T-cell (primary cell): ENCODE measurements around a stretch of chr3.

- PRO-cap, 7 experiments: no peak in any of the 7 experiments
Observed at GRCh38 chr3:188158781-188159365, 4.9 kb downstream of the LPP start.

GRCh38 chr3:188183281-188183674, 29.3 kb downstream of the LPP start:
- PRO-cap, 7 experiments: no peak in any of the 7 experiments

DNA sequence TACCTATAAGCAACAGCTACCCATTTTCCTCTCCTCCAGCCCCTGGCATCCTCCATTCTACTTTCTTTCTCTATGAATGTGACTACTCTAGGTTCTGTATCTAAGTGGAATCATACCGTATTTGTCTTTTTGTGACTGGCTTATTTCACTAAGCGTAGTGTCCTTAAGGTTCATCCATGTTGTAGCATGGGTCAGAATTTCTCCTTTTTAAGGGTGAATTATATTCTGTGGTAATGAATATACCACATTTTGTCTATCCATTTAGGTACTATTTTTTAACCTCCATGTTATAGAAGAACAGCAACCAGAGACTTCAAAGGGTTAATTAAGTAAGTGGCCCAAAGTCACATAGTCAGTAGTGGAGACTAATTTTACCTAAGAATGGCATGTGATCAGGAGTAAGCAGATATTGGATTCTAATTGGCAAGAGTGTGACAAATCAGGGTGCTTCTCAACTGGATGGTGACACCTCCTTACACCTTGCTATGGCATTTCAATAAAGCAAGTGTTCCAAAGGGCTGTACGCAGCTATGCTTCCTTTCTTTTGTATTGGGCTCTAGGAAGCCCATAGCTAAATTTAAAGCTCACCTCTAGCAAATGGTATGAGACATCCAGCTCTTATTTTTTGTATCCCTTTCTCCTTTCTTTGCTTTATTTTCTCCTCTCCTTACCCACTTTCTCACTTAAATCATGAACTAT, 61.6 kb downstream of the LPP start:
- PRO-cap, 7 experiments: no peak in any of the 7 experiments

GRCh38 chr3:188248883-188249542, 95.1 kb downstream of the LPP start:
- PRO-cap, 7 experiments: no peak in any of the 7 experiments

GRCh38 chr3:188262687-188263608, 109.0 kb downstream of the LPP start:
- PRO-cap, 7 experiments: no peak in any of the 7 experiments

DNA sequence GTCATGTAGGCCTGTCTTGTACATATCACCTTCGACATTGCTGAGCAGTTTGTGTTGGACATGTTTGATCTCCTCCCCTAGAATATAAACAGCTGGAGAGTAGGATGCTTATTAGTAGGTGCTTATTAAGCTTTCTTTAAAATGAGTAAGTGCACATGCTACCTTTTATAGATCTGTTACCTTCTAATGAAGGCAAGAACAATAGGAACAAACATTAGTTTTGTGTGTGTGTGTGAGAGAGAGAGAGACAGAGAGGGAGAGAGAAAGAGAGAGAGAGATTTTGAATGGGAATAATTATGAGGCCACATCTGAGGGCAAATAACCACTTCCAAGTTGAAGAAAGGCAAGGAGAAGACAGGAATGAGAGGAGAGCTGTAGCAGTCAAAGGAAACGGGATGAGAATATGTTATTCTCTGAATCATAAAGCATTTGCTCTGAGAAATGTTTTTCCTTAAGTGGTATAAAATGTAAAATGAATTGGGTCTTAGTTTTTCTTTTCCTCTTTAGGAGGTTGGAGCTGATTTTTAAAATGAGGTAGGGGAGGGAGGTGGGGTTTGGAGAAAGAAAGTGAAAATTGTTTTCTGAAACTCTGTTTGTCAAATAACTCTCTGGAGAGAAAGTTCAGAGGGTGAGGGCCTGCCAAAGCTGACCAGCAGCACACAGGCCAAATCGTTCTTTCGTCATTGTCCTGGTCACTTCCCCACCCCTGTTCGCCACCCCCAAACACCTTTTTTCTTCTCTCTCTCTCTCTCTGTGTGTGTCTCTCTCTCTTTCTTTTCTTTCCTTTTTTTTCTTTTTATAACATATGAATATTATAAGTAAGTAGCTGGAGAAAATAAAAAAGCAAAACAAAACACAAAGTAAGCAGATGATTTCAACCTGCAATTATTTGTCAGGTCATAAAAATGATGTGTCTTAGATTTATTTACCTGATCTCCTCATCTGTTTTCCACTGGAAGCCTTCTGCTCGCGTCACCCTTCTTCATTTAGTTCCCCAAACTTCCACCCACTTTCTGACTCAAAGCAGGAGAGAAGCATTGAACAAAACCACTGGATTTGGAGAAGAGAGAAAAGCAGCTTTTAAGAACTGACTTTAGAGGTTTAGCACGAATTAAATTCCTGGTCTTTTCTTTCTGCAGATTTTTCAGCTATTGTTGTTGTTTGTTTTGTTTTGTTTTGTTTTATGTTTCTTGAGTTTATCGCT, 110.5 kb downstream of the LPP start:
- PRO-cap, 7 experiments: no peak in any of the 7 experiments

- PRO-cap, 7 experiments: no peak in any of the 7 experiments
Observed at GRCh38 chr3:188265969-188266643, 112.1 kb downstream of the LPP start.

GRCh38 chr3:188343713-188344272, 189.8 kb downstream of the LPP start:
- PRO-cap, 7 experiments: no peak in any of the 7 experiments

- PRO-cap, 7 experiments: no peak in any of the 7 experiments
Observed at GRCh38 chr3:188359682-188359952, 205.7 kb downstream of the LPP start.

DNA sequence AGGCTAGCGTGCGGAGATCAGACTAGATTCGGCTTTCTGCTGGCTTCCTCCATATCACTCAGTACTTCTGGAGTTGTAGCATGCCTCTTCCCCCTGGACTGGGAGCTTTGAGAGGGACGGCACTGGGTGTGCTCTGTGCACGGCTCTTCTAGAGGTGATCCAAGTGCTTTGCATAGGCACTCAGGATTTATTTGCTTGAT, 237.1 kb downstream of the LPP start:
- PRO-cap, 7 experiments: no peak in any of the 7 experiments

GRCh38 chr3:188417016-188417801, 263.3 kb downstream of the LPP start:
- PRO-cap, 7 experiments: no peak in any of the 7 experiments

DNA sequence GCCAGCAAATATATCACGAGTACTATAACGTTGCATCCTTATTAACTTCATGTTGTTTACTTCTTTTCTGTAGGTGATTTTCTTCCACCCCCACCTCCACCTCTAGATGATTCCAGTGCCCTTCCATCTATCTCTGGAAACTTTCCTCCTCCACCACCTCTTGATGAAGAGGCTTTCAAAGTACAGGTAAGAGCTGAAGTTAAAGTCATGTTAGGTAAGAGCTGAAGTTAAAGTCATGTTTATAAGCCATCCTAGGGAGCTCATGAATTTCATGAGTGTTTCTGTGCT, 330.5 kb downstream of the LPP start:
- PRO-cap, 7 experiments: no peak in any of the 7 experiments

GRCh38 chr3:188578614-188579347, 424.8 kb downstream of the LPP start:
- PRO-cap, 7 experiments: no peak in any of the 7 experiments

- PRO-cap, 7 experiments: no peak in any of the 7 experiments
Observed at GRCh38 chr3:188581502-188581684, 427.4 kb downstream of the LPP start.

- PRO-cap, 7 experiments: no peak in any of the 7 experiments
Observed at GRCh38 chr3:188640810-188641547, 487.0 kb downstream of the LPP start.

GRCh38 chr3:188734359-188734932, 437.3 kb upstream of the TPRG1 start:
- PRO-cap, 7 experiments: no peak in any of the 7 experiments

DNA sequence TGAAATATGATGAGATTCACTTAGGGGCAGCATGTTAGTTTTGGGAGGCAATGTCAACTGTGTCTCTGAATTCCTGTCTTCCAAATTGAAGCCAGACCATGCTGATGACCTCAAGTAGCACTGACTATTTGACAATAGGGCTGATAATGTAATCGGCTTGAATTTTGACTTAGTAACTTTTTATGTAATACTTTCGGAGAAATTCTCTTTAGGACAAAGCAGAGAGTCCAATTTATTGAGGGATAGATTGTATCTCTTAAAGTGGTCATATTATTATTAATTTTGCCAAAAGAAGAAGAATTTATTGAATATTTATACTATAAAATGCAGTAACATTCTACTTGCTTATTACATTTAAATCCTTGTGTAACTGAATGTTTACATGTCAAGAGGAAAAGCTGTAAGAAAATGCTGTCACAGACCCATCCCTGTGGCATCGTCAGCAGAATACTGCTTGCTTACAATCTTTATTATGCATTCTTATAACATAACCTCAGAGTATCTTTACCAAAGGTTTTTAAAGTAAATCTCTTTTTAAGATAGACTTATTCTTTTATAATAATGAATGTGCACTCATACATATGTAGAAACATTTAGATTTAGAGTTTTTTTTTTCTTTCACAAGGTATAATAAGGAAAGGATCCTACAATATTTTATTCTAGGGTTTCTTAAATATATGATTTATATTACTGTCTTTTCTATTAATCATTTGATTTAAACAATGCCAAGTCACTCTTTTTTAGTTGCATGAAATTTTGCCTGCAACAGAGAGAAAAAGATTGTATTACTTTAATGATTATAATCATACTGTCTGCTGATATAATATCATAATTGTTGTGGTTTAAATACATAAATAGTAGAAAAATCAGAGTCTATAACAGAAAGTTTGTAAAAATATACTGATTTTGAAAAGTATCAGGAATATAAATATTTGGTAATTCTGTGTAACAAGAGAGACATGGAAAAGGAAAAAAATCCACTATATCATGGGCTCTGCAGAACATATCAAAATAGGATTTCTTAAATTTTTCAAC, 295.0 kb upstream of the TPRG1 start:
- PRO-cap, 7 experiments: no peak in any of the 7 experiments

GRCh38 chr3:188944271-188944470, 227.6 kb upstream of the TPRG1 start:
- PRO-cap, 7 experiments: no peak in any of the 7 experiments

DNA sequence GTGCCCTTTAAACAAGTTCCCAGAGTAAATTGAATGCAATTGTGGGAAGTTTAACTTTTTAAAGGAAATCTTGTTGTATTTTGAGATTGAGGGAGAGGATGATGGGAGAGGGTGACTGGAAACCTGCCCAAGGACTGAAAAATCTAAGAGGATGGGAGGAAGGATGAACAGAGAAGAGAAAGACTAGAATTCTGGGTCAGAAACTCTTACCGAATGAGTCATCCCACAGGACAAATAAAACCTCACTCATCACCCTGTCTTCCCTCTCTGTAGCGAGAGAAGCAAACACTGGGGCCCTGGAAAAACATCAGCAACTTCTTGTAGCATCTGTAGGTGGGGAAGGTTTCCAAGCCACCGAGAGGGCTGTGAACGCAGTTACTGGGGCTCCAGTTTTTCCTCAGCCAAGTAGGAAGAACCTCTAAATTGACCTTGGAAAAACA, 193.1 kb upstream of the TPRG1 start:
- PRO-cap, 7 experiments: no peak in any of the 7 experiments

- PRO-cap, 7 experiments: no peak in any of the 7 experiments
Observed at GRCh38 chr3:189267715-189268473, 96.1 kb downstream of the TPRG1 start.